Skeletal muscle satellite cell (primary cell): ENCODE results near the genes OR4D1 and SUPT4H1.

GRCh38 chr17:56567415-56567614, 26.2 kb upstream of the NOG start:
- CAGE, long polyA plus RNA, result no peak

DNA sequence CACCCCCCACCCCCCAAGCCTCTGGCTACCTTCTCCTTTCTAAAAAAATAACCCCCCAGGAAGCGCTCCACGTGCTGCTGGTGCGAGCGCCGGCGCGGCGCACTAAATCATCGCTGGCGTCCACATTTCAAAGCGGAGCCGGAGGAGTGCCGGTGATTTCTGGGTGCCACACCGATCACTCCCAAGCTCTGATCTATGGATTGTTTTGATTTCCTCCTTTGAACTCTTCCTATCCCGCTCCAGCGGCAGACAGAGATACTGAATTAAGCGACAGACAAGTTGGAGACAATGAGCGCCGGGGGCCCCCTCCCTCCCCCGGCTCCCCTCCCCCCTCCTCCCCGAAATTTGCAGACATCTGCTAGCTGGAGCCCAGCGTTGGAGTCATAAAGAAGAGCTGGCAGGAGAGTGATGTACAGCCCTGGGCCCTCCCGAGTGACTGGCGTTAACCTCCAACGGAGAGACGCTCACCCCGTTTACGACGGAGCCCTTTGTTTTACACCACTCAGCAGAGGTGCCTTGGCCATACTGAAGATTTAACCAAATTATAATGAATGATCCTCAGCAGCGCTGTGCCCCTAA, 85.1 kb downstream of the NOG start:
- CAGE, long polyA plus RNA, result no peak

DNA sequence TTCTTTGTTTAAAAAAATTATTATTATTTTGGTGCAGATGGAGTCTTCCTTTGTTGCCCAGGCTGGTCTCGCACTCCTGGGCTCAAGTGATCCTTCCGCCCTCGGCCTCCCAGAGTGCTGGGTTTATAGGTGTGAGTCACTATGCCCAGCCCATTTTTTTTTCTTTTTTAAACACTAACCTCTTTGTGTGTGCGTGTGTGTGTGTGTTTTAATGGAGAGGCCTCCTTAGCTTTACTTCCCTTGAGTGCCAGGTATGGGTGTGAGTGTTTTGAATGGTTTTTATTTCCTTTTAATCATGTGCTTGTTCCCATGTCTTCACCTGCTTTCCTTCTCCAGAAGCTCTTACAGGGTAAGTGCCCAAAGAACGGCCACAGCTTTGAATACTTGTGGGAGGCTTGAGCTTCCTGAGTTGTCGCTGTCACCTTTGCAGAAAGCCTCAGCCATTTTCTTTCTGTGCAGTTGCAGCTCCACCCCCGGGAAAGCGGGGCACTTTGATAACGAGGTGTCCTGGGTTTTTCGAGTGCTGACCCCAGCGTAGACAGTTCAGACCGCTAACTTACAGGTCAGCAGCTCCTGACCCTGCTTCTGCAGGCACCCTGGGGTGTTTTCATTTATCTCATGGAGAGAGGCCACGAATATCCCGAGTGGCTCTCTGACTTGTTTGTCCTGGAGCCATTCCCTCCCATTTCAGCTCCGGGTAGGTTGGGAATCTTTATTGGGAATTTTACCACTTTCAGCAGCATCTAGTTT, 22.6 kb downstream of the AKAP1 start:
- CAGE, long polyA plus RNA, result no peak

DNA sequence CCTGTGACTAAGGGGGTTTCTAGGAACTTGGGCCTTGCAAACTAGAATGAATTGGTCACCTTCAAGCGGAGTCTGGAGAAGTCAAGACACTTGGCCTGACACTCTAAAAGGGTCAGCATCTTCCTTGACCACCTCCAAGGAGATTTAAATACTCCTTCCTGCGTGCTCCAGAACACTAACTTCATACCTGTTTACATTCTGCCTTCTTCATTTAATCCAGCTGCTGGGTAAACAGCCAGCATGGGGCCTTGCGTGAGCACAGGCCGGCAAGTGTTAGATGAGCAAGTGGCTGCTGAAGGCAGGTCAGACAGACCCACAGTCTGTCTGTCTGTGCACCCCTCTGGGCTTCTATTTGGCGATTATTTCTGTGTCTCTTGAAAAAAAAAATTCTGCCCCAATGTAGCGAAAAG, 153.8 kb downstream of the MSI2 start:
- CAGE, long polyA plus RNA, result no peak

DNA sequence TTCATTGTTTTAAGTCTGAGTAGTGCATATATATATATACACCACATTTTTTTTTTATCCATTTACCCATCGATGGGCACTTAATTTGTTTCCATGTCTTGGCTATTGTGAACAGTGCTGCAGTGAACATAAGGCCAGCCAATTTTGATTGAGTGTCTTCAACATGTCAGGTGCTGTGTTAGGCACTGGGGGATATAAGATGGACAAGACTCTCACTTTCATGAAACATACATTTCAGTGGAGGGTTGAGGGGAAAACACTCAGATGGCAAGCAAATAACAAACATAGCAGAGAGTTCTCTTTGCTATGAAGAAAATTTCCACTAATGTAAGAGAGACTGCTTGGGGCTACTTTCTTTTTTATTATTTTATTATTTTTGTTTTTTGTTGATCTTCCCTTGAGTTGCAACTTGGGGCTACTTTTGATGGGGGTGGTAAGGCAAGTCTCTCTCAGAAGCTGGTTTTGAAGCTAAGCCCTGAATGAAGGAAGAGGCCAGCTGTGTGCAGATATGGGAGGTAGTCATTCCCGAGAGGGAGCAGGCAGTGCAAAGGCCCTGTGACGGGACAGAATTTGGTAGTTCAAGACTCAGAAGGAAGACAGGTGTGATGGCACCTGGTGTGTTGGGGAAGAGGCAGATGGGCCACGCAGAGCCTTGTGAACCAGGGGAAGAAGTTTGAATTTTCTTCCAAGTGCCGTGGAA, 178.6 kb downstream of the MSI2 start:
- CAGE, long polyA plus RNA, result no peak

DNA sequence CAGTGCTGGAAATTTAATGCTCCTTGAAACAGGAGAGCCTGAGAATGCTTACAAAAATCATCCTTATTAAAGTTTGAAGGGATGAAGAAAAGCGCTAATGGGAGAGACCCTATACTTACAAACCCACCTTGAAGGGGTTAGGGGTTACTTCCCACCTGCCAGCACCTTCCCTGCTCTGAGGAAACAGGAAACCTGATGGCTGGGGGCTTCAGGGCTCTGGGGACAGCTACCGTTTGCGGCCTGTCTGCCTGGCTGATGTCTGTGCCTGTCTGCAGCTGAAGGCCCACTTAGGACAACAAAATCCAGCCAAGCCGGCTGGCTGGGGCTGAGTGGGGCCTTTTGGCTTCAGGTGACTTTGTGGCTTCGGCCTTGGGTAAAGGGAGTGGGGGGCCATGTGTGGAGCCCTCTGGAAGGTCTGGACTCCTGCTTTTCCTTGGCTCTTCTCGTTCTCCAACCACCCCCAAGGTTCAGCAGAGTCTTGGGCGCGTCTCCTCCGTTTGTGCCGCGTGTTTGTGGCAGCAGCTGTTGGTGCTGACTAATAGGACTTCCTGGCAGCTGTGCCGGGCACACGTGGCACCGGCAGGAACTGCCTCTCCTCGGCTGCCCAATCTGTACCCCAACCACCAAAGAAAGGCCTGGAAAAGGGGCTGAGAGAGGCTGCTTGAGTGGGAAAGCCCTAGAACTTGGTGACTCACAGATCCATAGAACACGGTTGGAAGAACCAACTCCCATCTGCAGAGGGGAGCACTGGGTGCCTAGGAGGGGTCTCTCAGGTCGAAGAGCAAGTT, 186.7 kb downstream of the MSI2 start:
- CAGE, long polyA plus RNA, result no peak

DNA sequence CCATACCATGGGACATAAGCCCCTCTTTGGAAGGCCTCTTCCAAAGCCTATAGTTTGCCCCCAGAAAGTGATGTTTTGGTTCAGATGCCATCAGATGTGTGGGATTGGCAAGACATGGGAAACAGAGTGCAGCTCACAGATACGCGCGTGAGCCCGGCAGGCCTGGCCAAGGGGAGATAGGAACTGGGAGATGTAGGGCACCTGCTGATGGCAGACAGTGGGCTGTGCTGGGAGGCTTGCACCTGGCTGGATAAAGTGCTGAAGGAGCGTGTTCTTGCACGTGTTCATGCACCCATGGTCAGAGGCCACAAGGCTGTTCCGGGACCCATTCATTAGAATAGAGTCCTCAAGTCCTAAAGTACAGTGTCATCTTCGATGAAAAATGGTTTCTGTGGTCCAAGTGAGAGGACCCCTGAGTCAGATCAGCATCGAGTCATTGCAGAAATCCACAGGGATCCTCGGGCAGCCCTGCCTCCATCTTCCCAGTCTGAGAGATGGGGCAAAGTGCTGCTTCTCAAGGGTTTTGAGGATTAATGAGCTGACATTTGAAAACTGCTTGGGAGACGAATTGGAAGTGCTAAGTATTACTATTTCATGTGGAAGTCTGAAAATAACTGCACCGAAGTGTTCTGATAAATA, 236.4 kb downstream of the CCDC182 start:
- CAGE, long polyA plus RNA, result no peak

- CAGE, long polyA plus RNA, result no peak
Observed at GRCh38 chr17:57662707-57663824, 82.0 kb downstream of the CCDC182 start.

DNA sequence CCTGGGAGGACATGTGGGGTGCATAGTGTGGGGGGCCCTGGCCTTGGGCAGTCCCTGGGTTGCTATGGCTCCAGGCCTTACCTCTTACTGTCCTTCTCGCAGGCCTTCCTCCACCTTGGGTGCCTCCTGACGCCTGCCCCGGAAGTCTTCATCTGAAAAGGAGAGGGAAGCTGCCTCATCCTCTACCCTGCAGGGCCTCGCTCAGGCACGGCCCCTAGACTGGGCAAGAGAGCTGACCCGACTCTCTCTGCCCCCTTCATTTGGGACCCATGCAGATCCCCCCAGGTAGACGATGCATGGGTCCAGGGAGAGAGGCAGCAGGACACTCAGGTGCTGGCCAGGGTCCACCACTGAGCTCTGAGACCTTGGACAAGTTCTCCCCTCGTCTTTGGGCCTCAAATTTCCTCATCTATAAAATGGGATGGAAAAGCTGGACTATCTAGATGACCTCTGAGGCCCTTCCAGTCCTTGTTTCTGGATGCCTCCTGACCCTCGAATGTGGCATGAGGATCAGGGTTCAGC, 16.6 kb upstream of the MRPS23 start:
- CAGE, long polyA plus RNA, result no peak

DNA sequence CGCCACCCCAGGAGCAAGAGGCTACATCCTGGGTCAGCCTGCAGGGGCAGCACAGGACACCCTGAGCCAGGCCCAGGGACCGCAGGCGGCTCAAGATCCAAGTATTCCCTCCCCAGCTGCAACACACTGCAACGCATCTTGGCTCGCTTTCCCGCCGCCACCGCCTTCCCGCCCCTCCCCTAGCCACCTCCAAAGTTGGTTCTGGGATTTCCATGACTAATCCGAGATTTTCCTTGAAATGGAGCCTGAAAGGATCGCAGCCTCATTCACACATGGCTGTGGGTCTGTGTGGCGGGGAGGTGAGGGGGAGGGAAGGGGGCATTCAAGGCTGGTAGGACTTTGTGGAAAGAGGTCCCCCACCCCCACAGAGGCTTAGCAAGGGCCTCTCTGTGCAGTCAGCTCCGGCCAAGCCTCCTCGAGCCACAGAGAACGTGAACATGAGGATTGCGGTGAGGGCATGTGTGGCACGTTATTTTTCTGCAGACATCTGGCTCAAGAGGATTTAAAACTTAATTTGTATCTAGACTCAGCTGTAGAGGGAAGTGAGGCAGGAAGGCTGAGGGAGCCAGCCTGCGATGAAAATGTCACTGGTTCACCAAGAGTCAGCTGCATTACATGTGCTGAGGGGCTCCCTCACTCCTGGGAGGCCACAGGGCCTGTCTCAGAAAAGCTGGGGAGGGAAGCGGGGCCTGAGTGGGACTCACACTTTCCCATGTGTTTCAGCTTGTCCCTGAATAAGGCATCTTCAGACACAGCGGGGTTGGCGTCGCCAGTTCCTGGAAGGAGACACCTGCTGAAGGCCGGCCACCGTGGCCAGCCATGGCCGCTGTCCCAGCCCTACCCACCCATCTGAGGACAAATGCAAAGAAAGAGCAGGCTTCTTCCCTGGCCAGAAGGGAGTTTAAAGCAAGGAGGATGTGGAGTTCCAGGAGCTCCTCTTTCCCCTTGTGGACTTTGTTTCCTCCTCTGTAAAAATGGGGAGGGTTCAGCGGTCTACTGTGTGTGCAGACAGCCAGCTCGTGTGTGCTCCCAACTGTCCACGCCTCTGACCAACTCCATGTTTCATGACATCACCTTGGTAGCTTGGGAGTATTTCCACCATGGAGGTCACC, 18.9 kb upstream of the MRPS23 start:
- CAGE, long polyA plus RNA, result no peak

- CAGE, long polyA plus RNA, result no peak
Observed at GRCh38 chr17:57875286-57875947, 25.6 kb upstream of the MRPS23 start.

DNA sequence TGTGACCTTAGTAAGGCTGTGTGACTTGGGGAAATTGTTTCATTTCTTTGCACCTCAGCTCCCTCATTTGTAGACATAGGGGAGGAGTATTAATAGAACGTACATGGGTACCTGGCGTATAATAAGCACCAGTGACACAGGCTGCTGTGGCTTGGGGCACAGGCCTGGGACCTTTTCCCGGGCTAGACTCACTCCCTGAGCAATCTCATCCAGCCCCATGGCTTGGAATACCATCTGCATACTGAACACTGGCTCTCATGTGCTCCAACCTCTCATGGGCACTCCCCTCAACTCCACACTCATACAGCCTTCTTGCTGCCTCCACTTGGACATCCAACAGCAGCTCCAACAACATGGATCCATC, 41.0 kb upstream of the MRPS23 start:
- CAGE, long polyA plus RNA, result no peak

DNA sequence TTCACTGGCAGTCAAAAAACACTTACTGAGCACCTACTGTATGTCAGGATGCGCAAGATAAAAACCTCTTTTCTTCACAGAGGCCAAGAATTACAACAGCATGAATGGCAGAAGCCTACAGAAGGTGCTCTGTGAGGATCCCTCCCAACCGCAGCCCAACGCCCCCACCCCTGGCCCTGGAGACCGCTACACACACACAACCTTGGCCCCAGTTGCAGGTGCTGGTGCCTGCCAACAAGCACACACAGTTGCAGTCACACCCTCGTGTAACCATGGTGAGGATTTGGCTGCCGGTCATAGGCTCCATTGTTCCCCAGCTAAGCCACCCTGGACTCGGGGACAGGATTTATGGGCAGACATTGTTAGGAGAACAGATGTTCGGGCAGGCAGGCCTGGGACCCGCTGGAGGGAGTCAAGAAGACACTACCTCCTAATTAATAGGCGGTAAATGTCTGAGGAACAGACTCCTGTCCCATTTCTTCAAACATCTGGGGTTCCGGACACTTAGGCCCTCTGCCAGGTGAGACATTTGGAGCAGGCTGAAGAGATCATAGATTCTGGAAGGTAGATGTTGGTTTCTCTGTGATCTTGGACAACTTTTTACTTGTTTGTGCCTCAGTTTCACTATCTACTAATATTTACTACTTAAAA, 43.1 kb downstream of the CUEDC1 start:
- CAGE, long polyA plus RNA, result no peak

- CAGE, long polyA plus RNA, result no peak
Observed at GRCh38 chr17:57916049-57916789, 39.0 kb downstream of the CUEDC1 start.

DNA sequence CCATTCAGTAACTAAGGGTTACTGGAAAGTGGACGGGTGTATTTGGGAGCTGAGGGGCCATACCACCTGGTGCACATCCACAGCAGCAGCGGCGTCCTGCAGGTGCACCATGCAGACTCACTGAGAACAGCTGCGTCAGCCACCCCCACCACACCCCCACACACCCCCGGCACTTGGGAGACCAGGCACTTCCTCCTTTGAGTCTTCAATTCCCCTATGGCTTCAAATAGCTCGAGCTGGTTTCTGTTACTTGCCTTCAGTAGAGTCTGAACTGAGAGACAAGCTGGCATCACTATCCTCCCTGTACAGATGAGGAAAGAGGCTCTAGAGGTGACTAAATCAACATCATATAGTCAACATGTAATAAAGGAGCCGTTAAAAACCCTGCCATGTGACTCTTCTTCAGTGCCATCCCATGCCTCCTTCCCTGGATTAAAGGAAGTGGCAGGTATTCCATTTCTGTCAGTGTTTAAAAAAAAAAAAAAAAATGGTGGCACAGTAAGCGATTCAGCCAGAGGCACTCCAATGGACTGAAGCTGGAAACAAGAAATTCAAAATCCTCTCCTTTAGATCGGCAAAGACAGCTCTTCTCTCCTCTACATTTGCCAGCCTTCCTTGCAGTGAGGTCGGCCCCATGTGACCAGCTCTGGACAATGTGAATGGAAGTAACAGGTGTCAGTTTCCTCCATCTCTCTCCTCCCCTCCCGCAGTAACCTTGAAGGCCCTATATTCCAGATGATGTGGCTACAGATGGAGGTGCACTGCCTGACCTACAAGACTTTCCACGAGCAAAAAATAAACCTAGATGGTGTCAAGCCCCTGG, 15.2 kb downstream of the CUEDC1 start:
- CAGE, long polyA plus RNA, result no peak

- CAGE, long polyA plus RNA, result no peak
Observed at GRCh38 chr17:57995208-57996157, 7.4 kb upstream of the VEZF1 start.

DNA sequence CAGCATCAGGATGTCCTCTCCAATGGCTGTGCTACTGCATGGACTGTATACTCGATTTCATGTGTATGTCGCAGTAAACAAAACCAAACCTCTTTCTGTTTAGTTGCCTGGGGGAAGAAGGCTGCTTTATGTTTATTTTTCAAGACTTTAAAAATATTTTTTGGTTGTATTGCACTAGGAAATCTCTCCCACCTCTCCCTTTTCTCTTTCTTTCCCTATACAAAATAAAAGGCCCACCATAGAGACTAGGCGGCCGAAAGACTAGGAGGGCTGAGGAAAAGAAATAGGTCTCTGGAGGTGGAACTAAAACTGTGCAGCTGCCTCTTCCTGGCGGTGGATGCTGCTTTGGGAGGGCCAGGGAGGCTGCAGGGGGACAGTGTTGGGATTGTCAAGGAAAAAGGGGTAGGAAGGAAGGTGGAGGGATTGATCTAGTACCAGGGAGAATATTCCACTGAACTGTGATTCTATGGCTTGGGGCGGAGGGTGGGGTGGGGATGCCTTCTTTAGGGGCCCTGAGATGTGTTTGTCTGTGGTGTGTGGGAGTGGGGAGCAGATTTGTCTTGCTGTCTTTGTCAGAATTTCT, 6.2 kb downstream of the DYNLL2 start:
- CAGE, long polyA plus RNA, result no peak

DNA sequence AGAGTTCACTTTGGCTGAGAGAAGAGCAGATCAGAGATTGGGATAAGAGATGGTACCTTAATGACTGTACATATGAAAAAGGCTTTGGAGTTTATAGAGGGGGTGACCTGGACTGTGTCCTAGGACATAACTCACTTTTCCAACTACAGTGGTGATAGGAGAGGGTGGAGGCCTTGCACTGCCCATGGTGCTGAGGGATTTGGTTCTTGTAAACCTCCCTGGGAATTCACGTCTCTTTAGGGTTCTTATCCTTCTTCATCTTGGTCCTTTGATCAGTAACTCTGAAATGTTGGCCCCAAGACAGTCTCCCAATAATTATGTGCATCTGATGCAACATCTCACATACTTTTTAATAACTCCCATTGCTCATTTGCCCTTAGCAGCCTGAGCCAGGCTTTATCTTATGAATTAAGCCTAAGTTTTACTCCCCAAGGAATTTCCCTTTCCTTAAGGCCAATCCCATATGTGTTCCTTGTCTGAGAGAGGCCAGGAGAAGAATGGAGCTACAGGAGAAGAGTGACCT, at the start of gene OR4D1:
OR4D1 (plus strand) TSS at position 424 of the 523 bp plus-strand sequence.
- CAGE, long polyA plus RNA, result no peak

GRCh38 chr17:58249302-58250113, 11.1 kb downstream of the LPO start:
- CAGE, long polyA plus RNA, result no peak

GRCh38 chr17:58352052-58352866, at the start of gene SUPT4H1:
SUPT4H1 (minus strand) TSS chr17:58352201.
- CAGE, long polyA plus RNA, result start-site peak on the minus strand at chr17:58352148-58352201, 161 and 146 reads in 2 replicates